Metastatic Liver Carcinoma in the Lung (tissue), 2 donors: Measurements from ENCODE around the gene DIP2B.

DNA sequence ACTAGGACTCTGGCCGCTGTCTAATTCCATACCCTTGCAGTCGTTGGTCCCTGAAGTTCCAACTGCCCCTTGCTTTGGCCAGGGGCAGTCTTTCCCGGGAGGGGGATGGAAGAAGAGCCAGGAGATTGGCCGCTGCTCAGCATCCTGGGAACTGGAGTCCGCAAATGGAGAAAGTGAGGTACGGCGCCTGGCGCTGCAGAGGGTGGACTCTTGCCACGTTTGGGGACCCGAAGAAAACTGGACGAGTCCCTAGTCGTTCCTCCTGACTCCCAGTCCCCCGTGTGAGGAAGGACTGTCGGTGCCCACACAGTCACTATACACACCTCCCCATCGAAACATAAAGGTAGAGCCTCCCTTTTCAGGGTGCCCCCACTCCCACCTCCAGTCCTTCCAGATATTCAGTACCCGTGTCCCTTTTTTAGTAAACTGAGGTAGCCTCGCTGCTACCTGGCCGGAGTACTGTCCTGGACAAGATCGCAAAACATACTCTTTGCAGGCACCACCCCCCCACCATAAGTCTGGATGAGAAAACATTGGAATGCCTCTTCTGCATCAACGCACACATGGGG is 472 bp upstream of the KMT2D start:
- PRO-cap, 2 experiments, result no peak in any of the 2 experiments

- PRO-cap, 2 experiments, result peak in 1 of 2 experiments; most common plus-strand start chr12:49090010 (in 1)
Measured at GRCh38 chr12:49089777-49090723, 4.6 kb downstream of the DHH start.

DNA sequence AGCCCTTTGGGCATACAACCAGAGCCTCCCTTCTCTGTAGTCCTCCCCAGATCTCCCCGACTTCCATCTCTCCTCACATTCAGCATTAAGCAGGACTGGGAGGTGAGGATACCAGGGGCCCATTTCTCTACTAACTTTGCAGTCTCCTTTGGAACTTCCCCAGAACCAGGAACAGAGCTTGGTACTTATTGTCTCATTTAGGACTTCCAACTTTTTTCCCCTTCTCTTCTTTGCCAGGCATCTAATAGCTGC is 489 bp upstream of the DHH start:
- PRO-cap, 2 experiments, result no peak in any of the 2 experiments

DNA sequence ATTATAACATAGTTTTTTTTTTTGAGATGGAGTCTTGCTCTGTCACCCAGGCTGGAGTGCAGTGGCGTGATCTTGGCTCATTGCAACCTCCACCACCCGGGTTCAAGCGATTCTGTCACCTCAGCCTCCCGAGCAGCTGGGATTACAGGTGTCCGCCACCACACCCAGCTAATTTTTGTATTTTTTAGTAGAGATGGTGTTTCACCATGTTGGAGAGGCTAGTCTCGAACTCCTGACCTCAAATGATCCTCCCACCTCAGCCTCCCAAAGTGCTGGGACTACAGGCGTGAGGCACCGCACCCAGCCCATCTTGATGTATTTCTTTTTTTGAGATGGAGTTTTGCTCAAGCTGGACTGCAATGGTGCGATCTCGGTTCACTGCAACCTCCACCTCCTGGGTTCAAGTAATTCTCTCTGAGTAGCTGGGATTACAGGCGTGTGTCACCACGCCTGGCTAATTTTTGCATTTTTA is 5.8 kb downstream of the TUBA1A start:
- PRO-cap, 2 experiments, result no peak in any of the 2 experiments

DNA sequence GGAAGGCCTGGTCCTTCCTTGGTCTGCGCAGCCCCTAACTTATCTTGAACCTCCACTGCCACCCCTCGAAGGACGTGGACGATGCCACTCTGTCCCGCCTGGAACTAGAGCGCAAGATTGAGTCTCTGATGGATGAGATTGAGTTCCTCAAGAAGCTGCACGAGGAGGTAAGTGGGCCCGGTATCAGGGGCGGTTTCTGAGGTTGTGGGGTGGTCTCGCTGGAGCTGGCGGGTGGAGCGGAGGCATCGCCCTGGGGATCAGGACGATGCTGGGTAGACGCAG is 1.4 kb downstream of the PRPH start:
- PRO-cap, 2 experiments, result no peak in any of the 2 experiments

DNA sequence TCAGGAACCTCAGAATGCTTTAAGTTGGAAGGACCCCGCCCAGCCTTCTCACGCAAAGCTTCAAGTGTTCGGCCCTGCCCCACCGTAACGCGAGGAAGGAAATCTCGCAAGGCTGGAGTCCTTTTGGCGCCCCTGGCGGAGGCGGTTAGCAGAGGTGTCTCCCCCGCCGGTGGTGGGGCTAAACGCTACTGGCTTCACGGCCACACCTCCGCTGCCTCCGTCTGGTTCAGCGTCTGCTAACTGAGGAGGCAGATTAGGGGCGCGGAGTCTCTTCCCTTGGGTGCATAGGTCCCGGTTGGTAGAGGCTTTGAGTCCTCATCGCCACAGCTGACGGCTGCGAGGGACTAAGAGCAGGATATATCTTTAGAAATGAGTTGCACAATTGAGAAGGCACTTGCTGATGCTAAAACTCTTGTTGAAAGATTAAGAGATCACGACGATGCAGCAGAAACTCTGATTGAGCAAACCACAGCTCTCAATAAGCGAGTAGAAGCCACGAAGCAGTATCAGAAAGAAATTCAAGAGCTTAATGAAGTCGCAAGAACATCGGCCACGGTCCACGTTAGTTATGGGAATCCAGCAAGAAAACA is 22.0 kb downstream of the SPATS2 start:
- PRO-cap, 2 experiments, result no peak in any of the 2 experiments

- PRO-cap, 2 experiments, result no peak in any of the 2 experiments
Measured at GRCh38 chr12:49640131-49640729, 16.9 kb downstream of the PRPF40B start.

DNA sequence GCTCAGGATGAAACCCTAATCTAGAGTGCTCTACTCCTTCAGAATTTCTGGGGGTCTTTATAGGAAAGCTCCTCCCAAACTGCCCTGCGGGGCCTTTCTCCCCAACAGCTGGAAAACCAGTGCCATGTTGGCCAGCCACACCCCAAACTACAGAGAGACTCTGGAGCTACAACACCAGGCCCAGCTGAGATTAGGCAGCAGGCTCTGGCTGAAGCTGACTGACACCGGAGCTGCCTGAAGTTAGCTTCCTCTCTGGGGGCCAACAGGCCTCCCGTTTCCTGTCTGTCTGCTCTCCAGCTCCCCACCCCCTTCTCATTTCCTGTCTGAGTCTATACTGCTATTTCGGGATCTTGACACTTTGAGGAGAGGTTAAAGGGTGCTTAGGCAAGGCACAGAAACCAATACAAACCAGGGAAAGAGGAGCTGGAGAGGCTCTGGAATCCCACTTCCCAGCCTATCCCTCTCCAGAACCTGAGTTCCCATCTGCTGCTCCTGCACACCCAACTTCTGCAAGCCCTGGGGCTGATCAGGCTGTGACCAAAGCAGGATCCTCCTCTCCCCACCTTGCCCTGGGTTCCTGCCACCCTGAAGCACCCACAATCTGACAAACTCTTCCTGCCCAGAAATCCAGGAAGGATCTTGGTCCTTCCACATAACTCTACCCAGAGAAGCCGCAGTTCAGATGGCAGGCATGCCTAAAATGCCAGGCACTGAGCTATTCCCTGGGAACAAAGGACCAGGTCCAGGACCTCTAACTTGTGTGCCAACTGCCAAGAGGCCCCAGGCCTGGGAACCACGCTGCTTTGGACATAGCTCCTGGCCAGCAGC is 39.7 kb downstream of the PRPF40B start:
- PRO-cap, 2 experiments, result peak in 2 of 2 experiments; most common minus-strand start position 236 of the sequence (in 2)

DNA sequence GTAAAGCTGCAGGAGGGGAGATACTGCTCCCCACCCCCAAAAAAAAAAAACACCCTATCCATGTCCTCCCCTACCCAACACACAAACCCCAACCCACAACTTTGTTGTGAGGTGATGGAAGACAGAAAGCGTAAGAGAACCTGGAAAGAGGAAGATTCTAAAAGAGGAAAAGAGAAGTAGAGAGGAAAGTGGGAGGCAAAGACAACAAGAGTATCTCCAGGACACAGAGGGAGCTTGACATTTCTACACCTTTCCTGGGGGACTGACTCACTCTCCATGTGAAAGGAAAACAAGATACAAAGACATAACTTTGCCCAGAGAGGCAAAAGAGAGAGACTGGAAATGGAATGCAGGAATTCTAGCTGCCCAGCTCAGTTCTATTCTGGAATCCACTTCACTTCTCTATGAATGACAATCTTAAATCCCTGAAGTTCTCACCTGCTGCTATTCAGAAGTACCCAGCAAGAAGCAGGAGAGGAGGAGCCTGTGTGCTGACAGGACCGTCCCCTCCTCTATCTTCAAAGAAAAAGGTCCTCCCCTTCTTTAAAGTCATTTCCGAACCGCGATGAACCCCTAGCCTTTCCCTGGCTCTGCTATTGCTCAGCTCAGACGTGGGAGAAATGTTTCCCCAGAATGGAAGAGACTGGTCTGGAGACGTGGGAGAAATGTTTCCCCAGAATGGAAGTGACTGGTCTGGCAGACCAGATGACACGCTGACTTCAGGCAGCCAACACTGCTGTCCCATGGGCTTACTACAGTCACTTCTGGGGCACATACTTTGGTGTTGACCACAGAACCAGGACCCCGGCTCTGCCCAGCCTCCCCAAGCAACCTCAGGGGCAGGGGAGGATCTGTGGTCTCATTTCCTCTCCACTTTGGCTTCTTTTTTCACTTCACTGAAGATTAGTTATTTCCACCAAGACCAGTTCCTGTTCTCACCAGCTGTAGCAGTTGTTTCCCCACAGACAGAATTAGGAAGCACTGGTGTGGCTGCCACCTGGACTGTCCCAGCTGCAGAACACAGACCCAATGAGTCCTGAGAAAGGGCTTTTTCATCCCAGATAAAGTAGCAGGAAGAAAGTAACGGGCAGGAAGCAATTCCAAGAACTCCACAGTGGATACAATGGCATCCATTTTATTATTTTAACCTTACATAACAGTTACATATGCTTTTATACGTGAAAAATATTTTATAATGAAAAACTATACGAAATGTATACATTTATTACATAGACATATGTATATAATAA is 8.3 kb downstream of the FMNL3 start:
- PRO-cap, 2 experiments, result no peak in any of the 2 experiments

GRCh38 chr12:49706236-49706334 is 1.1 kb downstream of the FMNL3 start:
- PRO-cap, 2 experiments, result no peak in any of the 2 experiments

GRCh38 chr12:49867170-49867503 is 24.2 kb upstream of the BCDIN3D start:
- PRO-cap, 2 experiments, result no peak in any of the 2 experiments

DNA sequence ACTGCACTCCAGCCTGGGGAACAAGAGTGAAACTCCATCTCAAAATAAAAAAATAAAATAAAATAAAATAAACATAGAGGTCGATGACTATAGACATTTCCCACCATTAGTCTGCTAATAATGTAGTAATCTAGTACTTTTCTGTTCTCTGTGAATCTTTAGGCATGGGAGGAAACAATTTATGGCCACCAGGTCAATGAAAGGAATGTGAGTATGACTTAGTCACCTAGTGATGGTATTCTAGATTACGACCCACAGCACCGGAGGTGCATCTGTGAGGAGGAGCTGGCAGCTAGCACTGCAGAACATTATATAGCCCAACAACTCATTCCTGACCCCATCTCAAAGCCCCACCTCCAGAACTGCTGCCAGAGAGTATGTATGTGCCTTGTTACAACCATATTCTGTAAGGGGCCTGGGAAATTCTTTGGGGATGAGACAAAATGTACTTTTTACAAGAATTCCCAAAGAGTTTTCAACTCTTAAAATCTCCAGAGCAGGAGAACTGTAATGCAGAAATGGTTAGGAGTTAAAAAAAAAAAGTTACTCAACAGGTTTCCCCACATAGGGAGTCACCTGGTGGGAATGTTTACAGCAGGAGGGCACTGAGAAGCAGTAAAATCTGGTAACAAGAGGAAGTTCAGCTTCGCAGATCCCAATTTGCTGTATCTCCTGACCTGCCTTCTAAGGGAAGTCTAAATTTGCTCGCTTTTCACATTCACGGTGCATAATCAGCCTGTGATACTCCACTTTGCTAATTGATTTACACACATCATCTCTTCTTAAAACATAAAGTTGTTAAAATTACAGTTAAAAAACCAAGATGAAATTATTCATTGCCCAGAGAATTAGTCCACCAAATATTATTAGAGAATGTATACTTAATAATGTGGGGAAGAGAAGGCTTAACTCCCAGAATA is 34.9 kb upstream of the CERS5 start:
- PRO-cap, 2 experiments, result no peak in any of the 2 experiments

DNA sequence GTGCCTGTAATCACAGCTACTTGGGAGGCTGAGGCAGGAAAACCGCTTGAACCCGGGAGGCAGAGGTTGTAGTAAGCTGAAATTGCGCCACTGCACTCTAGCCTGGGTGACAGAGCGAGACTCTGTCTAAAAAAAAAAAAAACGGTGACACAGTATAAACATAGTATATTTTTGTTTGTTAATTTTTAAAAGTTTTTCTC is 2.5 kb upstream of the DIP2B start:
- PRO-cap, 2 experiments, result no peak in any of the 2 experiments

GRCh38 chr12:50504911-50505896 is at the start of gene DIP2B:
Gene DIP2B (plus strand): TSS chr12:50504985.
- PRO-cap, 2 experiments, result peak in 2 of 2 experiments; most common plus-strand start chr12:50505111 (in 2); most common minus-strand start chr12:50505517 (in 1)

- PRO-cap, 2 experiments, result no peak in any of the 2 experiments
Measured at GRCh38 chr12:50843275-50843702, 563 bp downstream of the TMPRSS12 start.

- PRO-cap, 2 experiments, result no peak in any of the 2 experiments
Measured at GRCh38 chr12:50926545-50926855, 1.7 kb downstream of the METTL7A start.

DNA sequence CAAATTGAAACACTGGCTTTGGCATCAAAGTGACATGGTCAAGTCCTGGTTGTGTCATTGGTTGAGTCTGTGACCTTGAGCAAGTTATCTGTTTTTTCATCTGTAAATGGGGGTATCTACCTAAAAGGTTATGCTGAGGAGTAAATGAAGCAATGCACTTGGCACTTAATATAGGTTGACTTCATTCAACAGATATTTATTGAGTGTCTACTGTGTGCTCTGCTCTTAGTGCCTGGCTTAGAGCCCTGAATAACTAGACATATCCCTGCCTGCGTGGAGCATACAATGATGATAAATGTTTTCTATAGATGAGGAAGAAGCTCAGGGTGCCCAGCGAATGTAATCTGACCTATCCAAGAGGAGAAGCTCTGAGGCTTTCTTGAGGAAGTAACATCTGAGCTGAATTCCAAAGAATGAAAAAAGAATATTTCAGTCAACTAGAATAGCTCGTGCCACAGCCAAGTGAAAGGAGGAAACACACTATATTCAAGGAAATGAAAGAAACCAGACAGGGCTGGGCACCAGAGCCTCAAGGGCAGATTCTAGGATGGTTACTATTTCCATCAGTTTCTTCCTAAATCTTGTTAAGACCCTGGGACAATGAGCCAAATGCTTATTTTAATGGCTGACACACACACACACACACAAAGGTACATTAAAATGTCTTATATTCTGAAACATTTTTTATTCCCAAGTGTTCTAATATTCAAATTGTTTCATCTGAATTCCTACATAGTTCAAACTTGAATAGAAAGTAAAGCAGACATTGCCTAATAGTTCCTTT is 9.7 kb downstream of the METTL7A start:
- PRO-cap, 2 experiments, result no peak in any of the 2 experiments

DNA sequence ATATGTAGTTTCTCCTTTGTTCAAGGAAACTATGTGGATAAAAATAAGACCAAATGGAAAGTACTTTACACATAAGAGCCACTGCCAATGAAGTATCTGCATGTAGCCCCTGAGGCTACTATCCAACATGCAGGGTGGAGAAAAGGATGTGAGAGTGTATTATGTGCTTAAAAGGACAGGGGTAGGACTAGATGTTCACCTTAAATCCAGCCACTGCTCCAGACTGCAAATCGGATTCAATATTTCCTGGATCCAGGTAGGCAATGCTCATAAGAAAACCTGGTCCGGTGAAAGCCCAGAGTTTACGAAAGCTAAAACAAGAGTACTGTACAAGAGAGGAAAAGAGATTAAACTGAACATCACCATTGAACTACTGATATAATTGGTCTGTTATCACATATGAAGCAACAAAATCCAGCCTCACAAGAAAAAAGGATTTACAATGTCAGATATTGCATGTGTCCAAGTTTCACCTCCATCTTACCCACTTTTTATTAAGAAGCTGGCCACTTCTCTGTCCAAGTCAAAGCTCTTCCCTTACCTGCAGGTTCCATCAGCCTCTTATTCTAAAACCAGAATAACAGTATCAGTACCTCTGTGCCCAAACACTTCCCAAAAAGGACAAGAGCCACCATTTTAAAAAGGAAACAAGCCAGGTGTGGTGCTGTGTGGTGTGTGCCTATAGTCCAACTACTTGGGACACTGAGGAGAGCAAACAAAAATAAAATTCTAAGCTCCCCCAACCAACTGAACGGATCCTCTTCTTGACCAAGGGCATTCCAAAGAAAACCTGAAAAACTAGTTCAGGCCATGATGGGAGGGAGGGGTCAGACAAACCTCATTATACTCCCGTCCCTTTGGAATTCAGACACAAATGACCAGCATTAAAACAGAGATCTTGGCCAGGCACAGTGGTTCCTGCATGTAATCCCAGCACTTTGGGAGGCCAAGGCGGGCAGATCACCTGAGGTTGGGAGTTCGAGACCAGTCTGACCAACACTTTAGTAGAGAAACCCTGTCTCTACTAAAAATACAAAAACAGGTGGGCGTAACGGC is 20.7 kb downstream of the SLC11A2 start:
- PRO-cap, 2 experiments, result no peak in any of the 2 experiments

DNA sequence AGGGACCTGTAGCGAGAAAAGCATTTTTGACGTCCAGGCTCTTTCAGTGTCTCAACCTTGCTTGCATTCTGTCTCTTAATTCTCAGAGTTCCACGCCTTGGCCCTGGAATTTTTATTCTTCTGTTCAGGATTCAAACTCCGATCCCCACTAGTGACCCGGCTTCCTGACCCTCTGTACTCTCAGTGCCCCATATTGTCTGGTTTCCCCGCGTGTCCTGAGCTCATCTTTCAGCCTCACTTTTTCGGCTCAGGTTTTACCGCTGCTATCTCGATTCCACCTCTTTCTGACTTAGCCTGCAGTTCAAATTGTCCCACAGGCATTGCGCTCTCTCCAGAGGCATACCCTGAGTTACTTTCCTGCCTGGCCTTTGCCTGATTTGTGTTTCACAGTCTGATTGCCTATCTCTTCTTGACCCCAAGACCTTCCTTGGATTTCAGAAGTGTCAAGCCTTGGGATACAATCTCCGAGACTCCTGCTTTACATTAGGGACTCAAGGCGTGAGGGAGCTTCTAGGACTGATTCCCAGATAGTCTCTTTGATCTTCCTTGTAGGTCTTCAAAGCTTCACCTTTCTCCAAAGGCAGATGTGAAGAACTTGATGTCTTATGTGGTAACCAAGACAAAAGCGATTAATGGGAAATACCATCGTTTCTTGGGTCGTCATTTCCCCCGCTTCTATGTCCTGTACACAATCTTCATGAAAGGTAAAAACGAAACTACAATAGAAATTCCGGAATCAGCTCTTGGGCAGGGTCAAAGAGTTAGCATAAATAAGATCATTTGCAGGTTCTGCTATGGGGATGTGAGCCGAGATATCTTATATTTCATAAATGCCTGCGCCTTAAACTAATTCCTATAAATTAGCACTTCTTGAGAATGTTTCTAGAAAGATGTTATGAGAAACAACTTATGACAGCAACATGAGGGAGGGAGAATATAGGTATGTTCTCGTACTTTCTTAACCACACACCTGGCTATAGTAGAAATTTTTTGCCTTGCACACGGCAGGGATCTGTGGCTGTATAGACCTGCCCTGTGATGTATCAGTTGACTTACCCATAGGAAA is 688 bp downstream of the LETMD1 start:
- PRO-cap, 2 experiments, result no peak in any of the 2 experiments

DNA sequence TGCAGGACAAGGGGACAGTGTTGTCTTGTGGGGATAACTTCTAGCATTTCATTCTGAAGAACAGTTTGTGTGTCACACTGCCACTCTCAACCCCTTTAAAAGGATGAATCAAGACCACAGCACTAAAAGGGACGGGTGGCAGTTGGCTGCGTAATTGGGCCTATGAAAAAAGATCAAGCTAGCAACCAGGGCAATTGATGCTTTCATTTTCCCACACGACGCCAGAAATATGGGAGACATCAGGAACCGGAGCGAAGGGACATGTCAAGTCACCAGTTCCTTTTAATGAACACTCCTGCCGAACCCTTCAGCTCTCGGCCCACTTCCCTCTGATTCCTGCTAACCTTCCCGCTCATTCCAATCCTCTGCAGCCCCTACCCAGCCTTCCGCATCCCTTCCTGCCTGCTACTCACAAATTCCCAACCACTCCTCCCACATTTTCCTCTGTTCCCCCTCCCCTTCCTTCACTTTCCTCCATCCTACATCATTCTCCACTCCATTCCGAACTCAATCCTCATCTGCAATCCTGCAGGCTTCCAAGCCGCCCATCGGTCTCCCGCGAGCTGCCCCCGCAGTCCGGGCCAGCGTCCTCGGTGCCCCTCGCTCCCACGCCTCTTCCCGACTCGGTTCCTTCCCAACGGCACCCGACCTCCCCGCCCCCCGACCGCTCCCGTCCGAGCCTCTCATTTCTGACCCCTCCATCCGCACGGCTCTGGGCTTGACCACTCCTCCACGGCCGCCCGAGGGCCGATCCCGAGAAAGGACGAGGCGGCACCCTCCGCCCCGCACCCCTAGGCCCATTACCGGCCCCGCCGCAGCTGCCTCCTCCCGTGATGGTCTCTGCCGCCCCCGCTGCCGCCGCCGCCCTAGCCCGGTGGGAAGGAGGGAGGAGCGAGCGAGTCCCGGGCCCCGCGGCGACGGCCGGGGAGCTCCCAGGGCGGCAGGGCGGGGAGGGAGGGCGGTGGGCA is 577 bp downstream of the CSRNP2 start:
- PRO-cap, 2 experiments, result peak in 1 of 2 experiments; most common plus-strand start position 224 of the sequence (in 1); most common minus-strand start position 691 of the sequence (in 1)